Skeletal muscle cell (primary cell): ENCODE measurements around the genes NOPCHAP1 and TMEM263.

GRCh38 chr12:104904517-104905018, 53.5 kb downstream of the SLC41A2 start:
- RRBS, result no CpG with 5 or more reads among the region's 21 CpGs

- RRBS, result under 1% methylated on average over 11 of the region's 61 CpGs
These were observed at the start of gene NOPCHAP1 for GRCh38 chr12:104985893-104987154. TSS of gene NOPCHAP1 (plus strand) at chr12:104986316.

DNA sequence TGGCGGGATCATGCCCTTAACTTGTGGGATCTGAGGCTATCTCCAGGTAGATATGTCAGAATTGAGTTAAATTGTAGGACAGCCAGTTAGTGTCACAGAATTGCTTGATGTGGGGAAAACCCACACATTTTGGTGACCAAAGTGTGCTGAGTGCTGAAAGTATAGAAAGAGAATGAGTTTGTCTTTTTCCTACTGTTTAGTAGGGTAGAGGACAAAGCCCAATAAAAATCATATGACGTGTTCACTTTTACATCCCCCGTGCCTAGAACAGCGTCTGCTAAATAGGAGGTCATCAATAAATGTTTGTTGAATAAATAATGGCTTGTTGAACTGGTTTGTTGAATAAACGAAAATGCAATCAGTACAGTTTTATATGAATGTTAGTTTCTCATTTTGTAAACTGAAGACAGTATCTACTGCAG, 20.7 kb downstream of the APPL2 start:
- RRBS, result no CpG with 5 or more reads among the region's 5 CpGs

GRCh38 chr12:105468277-105468935, 137.9 kb downstream of the C12orf75 start:
- RRBS, result no CpG with 5 or more reads among the region's 6 CpGs

DNA sequence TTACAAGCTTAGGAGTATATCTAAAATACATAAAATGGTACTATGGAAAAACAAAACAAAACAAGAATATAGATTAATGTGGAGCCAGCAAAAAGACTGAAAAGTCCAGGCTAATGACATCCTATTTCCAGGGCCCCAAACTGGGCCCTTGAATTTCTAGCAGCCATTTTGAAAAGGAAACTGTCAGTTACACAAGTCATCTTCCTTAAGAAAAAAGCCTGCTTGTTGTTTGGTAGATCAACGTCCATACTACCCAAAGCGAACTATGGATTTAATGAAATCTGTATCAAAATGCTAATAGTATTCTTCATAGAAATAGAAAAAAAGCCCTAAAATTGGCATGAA, 167.3 kb downstream of the C12orf75 start:
- RRBS, result no CpG with 5 or more reads among the region's 2 CpGs

GRCh38 chr12:105587204-105587434, 256.6 kb downstream of the C12orf75 start:
- RRBS, result no CpG with 5 or more reads among the region's 1 CpG

DNA sequence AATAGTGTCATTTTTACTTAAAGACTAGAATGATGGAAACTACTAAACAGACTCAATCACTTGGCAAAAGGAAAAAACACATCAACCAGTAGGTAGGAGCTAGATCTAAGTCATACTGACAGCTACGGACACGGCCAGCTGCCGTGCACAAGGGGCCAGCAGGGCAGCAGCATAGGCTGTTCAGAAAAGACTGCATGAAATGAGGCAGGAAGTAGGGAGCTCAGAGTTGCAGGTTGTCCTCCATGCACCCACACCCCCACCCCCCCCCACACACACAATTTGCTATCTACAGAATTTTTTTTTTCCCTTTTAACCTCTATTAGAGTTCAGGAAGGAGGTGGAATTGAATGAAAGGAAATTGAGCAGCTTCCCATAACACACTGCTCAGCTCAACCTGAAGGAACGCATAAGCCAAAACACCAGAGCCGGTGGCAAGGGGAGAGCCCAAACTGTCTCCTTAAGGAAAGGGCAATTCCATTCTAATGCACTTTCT, 74.2 kb downstream of the NUAK1 start:
- RRBS, result no CpG with 5 or more reads among the region's 5 CpGs

GRCh38 chr12:106135700-106136237, 3.0 kb downstream of the NUAK1 start:
- RRBS, result no CpG with 5 or more reads among the region's 5 CpGs

GRCh38 chr12:106146159-106146538, 7.4 kb upstream of the NUAK1 start:
- RRBS, result no CpG with 5 or more reads among the region's 6 CpGs

- RRBS, result no CpG with 5 or more reads among the region's 5 CpGs
These were observed 49.7 kb downstream of the CKAP4 start for GRCh38 chr12:106198148-106198539.

DNA sequence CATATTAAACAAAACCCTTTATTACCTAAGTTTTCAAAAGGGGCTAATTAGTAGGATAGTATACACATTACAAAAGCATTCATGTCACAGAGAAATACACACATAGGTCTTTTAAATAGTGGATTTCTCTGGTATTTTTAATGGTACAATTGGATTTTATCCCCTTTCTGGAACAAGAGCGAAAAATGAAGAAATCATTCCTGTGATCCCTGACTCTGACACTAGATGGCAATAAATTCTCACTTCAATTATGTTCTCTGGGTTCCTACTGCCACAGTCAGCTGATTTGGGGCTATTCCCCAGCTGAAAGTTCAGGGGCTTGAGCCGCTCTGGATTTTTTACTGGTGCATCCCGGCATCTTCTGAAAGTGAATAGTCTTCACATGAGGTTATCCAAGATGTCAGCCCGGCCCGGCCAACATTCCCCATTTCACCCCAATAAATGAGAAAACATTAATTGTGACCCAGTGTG, 21.0 kb downstream of the CKAP4 start:
- RRBS, result no CpG with 5 or more reads among the region's 5 CpGs

DNA sequence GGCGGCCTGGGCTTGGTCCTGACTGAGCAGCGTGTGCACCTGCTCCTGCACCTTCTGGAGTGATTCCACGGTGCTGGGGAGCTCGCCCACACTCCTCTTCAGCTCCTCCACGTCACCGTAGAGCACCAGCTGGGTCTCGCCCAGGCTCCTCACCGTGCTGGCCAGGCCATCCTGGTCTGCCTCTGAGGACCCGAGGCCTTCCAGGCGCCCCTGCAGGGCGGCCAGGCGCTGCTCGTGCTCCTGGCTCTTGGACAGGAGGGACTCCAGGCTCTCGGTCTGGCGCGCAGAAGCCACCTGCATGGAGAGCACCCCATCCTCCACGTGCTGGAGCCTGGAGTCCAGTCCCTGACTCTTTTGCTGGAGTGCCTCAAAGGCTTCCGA, 8.6 kb downstream of the CKAP4 start:
- RRBS, result no CpG with 5 or more reads among the region's 18 CpGs

DNA sequence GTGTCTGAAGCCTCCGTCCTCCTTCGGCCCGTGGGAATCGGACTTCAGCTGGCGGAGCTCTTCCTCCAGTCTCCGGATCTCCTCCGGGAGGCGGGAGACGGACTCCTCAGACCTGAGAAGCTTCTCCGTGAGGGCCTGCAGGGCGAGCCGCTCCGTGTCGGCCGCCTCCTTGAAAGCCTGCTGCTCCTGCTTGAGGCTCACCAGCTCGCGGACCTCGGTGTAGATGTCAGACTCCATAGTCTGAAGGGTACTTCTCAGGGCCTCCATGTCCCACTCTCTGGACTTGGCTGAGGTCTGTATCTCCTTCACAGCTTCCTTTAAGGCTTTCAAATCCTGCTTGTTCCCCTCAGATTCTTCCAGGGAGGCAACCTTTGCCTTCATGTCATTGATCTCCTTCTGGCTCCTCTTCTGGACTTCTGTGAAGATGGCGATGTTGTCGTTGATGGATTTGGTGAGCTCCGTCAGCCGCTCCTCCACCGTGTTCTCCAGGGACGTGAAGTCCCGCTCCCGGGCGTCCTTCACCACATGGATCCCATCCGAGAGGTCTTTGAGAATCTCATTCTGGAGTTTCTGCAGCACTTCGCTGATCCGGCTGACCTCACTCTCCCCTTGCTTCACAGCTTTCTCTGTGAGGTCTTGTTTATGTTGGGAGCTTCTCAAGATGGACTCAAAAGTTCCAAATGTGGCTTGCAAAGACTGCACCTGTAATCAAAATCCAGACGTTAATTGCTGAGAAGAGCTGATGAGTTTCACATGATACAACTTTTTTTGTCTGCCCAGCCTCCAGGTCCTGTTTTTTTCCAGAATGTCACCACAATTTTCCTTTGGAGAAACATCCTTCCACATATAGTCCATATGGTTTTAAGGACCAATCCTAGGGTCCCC, 7.9 kb downstream of the CKAP4 start:
- RRBS, result 94% methylated on average over 5 of the region's 31 CpGs

DNA sequence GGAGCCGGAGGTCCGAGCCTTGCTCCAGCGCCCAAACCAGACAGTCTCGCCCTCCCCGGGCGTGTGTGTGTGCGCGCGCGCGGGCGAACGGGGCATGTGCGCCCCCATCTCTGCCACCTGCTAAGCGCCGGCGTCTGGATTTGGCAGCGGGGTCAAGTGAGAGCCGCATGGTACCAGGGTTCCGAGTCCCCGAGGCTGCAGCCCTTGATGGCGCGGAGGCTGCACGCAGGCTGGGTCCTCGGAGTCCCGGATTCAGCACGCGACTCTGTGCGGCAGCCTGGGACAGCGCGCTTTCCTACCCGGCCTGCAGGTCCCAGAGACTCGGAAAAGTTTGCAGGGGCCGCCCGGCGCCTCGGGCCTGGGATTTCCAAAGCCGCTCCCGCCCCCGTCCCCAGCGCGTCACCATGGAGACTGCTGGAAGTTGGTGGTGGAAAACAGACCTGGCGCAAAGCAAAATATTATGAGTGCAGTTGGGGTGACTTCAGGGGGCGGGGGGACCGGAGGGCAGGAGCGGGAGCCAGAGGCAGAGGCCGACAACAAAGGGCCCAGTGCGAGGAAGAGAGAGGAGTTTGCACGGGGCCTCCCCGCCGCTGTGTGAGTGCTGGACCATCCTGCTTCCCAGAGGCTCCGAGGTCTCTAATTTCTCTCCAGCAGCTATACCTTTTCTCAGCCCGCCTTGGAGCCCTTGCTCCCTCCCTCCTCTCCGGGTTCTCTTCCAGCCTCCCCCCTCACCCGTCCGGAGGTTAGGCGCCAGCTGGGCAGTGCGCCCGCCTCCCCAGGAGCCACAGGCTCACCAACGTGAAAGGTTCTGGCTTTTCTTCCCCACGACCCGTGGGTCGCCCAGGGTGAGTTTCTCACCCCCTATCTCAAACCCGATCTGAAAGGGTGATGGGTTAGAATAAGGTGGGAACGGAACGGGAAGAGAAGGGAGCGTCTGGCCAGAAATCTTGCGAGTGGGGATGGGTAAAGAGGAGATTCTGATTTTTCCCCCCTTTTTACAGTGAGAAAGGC, 4.4 kb downstream of the RFX4 start:
- RRBS, result 3% methylated on average over 26 of the region's 68 CpGs

GRCh38 chr12:106759978-106760765, 14.3 kb upstream of the RIC8B start:
- RRBS, result no CpG with 5 or more reads among the region's 4 CpGs

GRCh38 chr12:106955589-106956498, at the start of gene TMEM263:
TSS of gene TMEM263 (plus strand) at chr12:106955907.
- RRBS, result 1% methylated on average over 31 of the region's 95 CpGs

DNA sequence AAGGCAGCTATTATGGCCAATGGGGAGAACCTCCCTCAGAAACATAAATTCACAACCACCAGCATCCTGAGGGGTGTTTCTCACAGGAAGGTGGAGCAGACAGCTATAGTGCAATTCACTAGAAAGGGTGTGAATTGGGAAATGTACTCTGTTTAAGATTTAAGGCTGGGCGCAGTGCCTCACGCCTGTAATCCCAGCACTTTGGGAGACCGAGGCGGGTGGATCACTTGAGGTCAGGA, 85.5 kb upstream of the CRY1 start:
- RRBS, result no CpG with 5 or more reads among the region's 4 CpGs

- RRBS, result under 1% methylated on average over 9 of the region's 42 CpGs
These were observed 437 bp downstream of the ABTB3 start for GRCh38 chr12:107318636-107319106.

DNA sequence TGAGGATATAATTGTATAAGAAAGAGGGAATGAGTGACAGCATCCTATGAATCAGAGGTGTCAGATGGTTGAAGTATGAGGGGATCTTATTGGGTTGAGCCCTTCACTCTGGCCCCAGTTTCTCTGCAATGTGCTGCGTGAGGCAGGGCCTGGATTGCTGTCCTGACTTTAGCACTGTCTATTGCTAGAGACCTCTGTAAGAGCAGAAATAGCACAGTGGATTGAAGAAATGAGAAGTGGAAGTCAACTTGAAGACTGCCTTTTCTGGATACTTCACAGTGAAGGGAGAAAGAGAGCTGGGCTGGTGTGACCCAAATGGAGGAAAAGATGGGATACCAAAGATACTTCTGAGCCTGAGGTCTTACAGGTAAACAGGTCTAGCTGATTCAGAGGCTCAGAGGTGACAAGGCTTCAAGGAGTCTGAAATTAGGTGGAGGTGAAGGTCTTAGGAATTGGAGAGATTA, 5.8 kb downstream of the ASCL4 start:
- RRBS, result no CpG with 5 or more reads among the region's 1 CpG

- RRBS, result under 1% methylated on average over 9 of the region's 96 CpGs
These were observed 69.6 kb downstream of the ASCL4 start for GRCh38 chr12:107843655-107844897.